Vagina (tissue), 1 donor: ENCODE data around the gene ZMYM2.

DNA sequence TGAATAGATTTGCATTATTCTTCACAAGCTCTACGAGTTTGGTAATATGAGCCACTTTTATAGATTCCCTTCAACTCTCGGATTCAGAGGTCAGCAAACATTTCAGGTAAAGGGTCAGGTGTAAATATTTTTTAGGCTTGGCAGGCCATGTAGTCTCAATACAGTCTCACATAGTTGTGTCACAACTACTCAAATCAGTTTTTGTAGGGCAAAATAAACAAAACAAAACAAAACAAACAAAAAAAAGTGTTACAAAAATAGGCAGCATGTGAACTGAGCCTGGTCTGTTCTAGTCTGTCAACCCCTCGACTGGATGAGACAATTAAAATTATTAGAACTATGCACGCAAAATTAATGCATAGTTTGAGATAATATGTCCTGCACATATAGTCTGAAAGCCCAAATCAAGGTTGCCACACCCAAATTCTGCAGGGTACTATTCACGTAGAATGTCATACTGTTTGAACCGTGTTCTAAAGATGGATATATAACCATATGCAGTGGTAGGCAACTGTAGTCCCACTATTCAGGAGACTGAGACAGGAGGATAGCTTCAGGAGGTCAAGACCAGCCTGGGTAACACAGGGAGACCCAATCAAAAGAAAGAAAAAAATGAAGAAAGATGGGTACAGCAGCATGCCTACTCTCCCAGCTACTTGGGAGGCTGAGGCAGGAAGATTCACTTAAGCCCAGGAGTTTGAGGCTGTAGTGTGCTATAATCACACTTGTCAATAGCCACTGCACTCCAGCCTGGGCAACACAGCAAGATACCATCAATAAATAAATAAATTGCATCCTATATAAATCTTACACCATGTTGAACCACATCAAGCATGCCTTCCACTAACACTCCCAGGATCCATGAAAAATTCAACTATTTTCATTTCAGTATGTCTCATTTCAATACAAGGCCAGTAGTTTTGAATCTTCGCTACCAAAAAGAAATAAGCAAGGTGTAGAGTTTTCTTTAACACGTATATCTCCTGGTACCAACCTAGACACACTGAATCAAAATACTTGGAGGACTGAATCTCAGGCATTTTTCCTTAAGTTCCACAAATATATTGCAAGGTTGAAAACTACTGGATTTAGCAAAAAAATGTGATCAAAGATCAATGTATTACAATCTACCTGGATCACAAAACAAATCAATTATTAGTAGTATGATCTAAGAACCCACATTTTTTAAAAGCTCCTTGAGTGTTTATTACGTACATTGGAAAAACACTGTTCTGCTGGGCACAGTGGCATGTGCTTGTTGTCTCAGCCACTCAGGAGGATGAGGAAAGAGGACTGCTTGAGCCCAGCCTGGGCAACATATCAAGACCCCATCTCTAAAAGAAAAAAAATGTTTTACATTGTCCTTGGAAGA, 56.9 kb downstream of the PSPC1 start:
- PRO-cap = no peak
- RAMPAGE, long total RNA = no peak

- PRO-cap = no peak
- RAMPAGE, long total RNA = start-site peak on the minus strand at chr13:19759327-19759403, 110 reads
Observed at GRCh38 chr13:19759034-19759538, 23.7 kb downstream of the PSPC1 start.

DNA sequence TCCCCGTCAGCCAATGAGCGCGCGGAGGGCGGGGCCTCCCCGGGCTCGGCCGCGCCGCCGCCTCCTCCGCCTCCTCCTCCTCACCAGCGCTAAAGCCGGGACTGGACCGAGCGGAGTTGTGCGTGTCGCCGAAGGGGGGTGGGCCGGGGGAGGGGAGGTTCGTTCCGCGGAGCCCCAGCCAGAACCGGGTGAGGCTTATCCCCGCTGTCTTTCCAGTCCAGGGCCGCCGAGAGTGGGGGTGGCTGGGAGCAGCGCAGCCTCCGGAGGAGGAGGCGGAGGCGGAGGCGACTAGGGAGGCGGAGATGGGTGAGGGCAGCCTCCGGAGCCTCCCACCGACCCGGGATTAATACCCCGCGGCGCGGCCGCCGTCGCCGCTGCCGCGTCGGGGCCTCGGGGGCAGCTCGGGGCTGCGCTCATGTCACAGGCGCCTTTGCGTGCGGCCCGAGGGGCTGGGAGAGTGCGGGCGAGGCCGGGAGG, at the start of gene ZMYM2:
TSS of gene ZMYM2 (plus strand) at position 74 of the 477 bp plus-strand sequence.
- PRO-cap = bidirectional peak, plus-strand start at position 92 of the sequence, minus-strand start outside the sequence
- RAMPAGE, long total RNA = start-site peak on the plus strand centred at position 158 of the sequence, 175 bp wide, 775 reads; start-site peak on the plus strand centred at position 374 of the sequence, 7 bp wide, 99 reads

DNA sequence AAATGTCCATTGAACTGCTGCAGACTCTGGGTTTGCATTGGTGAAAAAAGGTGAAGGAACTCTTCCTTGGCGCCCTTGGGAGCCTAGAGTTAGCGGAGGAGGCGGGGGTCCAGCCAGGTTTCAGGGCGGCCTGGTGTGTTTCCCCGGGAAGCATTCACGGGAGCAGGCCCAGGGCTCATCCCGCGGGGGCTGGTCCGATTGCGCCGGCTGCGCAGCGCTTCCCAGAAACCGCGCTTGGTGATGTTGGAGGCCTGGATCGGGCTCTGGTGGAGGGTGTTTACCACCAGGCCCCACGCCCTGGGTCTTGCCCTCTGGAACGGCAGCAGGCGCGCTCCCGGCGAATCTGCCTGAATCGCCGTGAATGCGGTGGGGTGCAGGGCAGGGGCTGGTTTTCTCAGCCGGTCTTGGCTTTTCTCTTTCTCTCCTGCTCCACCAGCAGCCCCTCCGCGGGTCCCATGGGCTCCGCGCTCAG, 69.2 kb upstream of the GJB6 start:
- PRO-cap = no peak
- RAMPAGE, long total RNA = no peak

DNA sequence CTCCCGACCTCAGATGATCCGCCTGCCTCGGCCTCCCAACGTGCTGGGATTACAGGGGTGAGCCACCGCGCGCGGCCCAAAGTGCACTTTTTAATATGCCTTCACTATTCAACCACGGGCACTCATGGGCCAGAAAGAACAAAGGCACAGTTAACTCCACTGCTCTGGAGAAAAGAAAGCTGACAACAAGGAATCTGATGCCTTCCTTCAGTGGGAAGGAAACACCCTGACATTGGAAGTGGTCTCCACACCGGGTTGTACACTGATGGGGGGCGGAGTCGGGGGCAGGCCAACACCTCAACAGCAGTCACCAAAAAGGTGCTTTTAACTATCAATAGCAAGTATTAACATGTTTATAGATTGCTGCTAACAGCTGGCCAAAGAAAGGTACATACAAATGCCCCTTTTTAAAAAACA, 1.0 kb downstream of the CRYL1 start:
- PRO-cap = no peak
- RAMPAGE, long total RNA = no peak

DNA sequence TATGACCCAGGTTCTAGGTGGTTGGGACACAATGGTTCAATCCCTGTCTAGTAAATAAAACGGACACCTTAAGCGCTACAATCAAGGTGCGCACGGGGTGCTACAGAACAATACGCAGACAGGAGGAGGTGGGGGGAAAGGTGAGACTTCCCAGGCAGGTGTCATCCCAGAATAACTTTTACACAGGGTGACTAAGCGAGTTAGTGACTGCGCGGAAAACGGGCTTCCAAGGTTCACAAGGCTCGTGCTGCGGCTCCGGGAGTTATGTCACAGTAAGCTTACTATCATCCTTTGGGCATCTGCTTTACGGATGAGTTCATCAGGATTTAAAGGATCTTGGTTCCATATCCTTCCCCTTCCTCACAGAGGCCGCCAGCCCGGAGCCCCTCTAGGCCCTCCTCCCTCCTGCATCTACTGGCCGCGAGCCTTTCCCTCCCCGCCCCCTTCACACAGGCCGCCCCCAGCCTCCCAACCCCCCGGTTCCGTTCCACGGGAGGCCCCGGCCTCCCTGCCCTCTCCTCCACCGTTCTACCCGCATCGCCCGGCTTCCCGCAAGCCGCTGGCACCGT, 479 bp upstream of the IFT88 start:
- PRO-cap = no peak
- RAMPAGE, long total RNA = no peak

DNA sequence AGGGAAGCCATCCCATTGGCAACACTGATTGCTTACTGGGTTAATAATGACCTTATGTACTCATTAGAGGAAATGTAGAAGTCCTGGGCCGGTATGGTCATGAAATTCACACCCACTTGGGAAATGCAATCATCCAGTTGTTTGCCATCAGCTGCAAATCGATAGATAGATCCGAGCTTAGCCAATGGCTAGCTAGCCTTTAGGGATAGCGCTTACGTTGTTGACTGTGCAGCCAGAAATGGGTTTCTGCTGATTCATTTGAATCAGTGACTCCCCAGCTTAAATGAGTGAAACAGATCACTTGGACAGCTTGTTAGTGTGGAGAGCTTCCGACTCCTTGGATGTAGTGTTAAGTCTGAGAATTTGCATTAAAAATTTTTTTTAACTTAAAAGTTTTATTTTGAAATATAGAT, 11.8 kb downstream of the IL17D start:
- PRO-cap = no peak
- RAMPAGE, long total RNA = no peak

- PRO-cap = no peak
- RAMPAGE, long total RNA = no peak
Observed at GRCh38 chr13:21049775-21050114, 11.6 kb downstream of the LATS2 start.

DNA sequence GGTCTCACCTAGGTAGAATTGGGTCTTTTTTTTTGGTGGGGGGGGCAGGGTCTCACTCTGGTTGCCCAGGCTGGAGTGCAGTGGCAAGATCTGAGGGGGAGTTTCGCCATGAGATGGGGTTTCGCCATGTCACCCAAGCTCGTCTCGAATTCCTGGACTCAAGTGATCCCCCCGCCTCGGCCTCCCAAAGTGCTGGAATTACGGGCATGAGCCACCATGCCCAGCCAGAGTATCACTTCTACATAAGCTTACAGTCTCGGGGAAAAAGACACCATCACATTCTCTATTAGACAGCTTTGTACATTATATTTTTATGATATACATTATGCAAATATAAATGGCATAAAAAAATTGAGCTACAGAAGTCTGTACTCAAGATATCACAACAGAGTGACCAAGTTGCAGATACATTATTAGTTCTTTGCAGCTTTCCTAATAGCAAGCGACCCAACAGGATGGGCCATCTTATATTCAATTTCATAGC, 5.2 kb downstream of the LATS2 start:
- PRO-cap = no peak
- RAMPAGE, long total RNA = no peak

- PRO-cap = no peak
- RAMPAGE, long total RNA = no peak
Observed at GRCh38 chr13:21065667-21066024, 4.3 kb upstream of the LATS2 start.

DNA sequence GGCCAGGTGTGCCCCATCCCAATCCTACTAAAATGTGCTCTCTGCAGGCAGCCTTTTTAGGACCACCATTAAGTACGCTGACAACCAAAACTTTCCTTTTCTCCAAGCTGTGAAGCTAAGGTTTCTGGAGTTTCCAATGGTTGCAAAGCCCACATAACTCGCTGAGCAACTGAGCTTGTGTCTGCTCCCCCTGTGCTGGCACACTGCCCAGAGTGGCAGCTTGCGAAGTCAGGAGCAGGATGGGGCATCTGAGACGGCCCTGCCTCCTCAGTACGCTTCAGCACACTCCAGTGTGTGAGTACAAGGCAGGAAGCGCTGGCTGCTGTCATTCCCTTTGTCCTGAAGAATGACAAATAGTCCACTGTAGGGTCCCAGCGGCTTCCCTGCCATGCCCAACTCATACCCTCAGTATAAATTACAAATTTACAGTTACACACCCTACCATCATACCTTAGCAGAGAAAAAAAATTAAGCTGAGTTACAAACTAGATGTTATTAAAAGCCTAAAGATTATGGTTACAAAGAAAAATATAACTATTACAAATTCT, 15.1 kb upstream of the SAP18 start:
- PRO-cap = no peak
- RAMPAGE, long total RNA = no peak

DNA sequence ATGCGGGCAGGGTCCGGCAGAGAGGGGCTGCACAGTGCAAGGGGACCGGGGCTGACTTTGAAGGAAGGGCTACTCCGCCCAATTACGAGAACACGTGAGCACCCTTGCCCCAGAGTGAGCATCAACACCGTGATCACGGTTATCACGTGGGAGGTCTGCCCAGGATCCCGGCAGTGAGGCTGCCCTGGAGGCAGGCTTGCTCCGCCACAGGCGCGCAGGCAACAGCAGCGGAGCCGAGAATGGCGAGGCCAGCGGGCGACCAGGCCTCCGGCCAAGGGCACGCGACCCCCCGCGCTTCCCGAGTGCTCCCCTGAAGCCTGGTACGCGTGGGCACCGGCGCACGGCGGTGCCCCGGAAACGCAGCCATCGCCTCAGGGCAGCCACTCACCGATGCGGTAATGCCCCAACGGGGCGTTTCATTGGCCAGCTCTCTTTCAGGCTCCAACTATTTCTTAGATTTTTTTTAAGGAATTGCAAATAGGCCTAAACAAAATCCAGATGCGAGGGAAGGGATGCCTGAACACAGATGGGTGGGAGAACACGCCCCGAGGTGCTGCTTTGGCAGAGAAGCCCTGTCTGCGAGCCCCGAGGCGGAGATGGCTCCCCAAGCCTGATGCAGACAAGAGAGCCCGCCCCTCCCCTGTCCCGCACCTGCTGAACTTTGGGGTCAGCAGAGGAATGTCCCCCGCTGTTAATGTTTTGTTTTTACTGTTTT, 132.9 kb downstream of the ZDHHC20 start:
- PRO-cap = no peak
- RAMPAGE, long total RNA = no peak

- PRO-cap = no peak
- RAMPAGE, long total RNA = no peak
Observed at GRCh38 chr13:21459648-21460198, 620 bp upstream of the ZDHHC20 start.

DNA sequence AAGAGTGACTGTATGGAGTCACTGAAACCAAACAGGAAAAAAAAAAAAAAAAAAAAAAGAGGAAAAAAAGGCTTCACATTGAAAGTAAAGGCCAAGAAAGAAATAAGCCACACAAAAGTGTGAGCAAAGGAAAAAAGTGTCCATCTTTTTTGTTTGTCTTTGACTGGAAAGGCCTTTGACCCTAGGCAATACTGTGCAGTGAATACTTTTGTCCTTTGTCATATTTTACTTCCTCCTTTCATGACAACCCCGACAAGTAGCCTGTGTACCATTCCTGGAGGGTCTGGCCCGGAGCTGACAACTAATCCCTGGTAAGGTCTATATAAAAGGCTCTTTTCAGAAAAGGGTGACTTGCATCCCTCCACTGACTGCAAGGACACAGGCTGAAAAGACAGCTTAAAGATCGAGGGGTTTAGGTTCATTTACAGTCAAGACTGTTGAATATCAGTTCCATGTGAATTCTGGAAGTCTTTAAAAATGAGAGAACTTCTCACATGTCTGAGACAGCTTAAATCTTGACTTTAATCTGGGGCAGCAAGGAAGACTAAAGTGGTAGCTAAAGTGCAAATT, 13.0 kb upstream of the MICU2 start:
- PRO-cap = no peak
- RAMPAGE, long total RNA = no peak

DNA sequence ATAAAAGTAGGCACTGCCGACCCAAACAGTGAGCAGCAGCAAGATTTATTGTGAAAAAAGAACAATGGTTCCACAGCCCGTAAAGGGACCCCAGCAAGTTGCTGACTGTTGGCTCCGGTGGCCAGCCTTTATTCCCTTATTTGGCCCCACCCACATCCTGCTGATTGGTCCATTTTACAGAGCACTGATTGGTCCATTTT, 161.6 kb downstream of the FGF9 start:
- PRO-cap = no peak
- RAMPAGE, long total RNA = no peak

DNA sequence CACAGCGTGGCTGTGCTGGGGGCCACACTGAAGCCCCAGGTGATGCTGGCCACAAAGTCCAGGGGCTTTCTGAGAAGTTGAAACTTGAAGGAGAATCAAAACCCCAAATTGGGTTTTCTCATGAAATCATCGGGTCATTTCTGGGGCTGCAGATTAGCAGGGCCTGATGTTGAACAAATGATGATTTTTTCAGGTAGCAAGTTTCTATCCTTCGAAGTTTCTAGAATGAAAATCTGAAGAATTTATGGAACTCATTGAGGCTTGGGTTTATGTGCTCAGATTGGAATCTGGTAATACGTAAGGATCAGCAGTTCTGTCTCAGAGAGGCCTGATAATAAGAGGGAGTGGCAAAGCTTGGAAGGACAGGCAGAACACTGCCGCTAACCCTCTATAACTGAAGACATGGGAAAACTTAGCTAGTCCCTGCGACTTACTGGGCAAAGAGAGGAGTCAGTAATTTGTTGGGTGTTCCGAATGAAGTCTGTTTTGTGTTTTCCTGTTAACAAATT, 223.7 kb downstream of the FGF9 start:
- PRO-cap = no peak
- RAMPAGE, long total RNA = no peak

- PRO-cap = no peak
- RAMPAGE, long total RNA = no peak
Observed at GRCh38 chr13:22784792-22785130, 396.0 kb upstream of the SGCG start.

DNA sequence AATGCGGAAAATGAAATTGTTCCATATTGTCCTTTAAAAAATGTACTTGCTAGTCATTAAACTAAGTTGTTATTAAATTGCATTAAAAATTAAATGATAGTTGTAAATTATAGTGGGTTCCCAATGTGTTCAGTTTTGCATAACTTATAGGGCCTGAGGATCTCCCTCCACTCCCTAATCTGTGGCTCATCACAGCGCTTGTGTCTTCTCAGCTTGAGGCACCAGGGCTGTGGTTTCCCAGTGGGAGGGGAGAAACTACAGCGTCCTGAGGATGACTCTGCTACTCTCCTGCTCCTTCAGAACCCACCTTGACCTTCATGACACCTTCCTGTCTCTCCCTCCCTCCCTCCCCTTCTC, 1.3 kb downstream of the SGCG start:
- PRO-cap = no peak
- RAMPAGE, long total RNA = no peak

- PRO-cap = no peak
- RAMPAGE, long total RNA = no peak
Observed at GRCh38 chr13:23466132-23467018, 32.9 kb upstream of the SACS start.

GRCh38 chr13:23701430-23702197, 131.4 kb downstream of the TNFRSF19 start:
- PRO-cap = no peak
- RAMPAGE, long total RNA = no peak